ENCODE results near the gene CABCOCO1.

- PRO-cap = no peak
These were observed 2.4 kb downstream of the CCDC6 start for GRCh38 chr10:59903814-59904399.

GRCh38 chr10:59960794-59961122 lies 54.4 kb upstream of the CCDC6 start:
- PRO-cap = no peak

- PRO-cap = no peak
These were observed 239.3 kb downstream of the ANK3 start for GRCh38 chr10:60150414-60150814.

DNA sequence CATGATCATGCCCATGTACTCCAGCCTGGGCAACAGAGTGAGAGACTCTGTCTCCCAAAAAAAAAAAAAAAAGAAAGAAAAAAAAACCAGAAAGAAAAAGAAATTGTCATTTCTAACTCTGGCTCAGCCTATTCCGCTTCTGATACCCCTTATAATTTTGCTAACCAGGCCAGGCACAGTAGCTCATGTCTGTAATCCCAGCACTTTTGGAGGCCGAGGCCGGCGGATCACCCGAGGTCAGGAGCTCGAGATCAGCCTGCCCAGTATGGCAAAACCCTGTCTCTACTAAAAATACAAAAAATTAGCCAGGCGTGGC lies 213.4 kb downstream of the ANK3 start:
- PRO-cap = no peak

DNA sequence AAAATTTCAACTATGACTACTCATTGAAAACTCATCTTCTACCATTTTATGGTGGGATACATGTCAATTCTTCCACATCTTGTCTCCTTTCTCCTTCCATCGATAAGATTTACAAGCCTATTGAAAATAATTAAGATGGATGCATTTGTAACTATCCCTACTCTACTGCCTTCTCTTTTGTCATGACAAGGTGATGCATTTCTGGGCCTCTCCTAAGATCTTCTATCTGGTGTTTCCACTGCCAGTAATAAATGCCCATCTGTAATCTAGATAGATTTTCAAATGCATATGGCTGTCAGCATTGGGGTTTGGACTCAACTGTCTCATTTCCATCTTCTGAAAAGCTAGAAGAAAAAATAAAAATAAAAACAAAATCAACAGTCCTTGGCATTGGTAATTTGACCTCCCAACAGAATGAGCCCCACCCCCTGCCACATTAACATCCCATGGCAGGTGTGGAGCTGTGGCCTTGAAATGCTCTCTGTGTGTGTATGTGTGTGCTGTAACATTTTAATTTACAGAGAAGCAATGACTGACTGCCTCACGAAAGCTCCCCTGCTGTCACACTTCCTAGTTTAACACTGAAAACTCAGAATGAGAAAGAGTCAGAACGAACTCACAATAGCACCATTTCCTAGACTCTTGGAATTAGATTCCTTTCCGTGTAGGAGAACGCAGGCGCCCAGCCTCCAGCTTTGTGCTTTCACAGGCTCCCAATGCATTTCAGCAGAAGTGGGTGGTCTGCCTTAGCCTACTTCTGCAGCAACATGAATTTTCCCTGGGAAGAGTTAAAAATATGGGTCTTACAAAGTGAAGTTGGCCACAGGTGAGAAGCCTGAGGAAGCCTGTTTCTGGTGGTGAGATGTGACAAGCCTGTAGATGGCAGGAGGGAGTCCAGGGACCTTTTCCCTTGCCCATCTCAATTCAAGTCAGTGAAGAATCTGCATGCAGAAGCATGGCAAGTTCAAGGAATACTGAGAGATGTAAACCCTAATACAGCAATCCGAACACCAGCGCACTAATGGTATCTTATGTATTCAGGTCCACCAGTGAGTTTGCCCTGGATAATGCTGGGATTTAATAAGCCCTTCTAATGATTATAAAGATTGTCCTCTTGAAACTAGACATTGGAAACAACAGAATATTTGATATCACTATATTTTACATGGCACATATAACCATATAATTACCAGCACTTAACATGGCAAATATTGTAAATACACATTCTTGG lies 73.9 kb downstream of the RHOBTB1 start:
- PRO-cap = no peak

GRCh38 chr10:61211297-61211727 lies 241.9 kb downstream of the TMEM26 start:
- PRO-cap = no peak

DNA sequence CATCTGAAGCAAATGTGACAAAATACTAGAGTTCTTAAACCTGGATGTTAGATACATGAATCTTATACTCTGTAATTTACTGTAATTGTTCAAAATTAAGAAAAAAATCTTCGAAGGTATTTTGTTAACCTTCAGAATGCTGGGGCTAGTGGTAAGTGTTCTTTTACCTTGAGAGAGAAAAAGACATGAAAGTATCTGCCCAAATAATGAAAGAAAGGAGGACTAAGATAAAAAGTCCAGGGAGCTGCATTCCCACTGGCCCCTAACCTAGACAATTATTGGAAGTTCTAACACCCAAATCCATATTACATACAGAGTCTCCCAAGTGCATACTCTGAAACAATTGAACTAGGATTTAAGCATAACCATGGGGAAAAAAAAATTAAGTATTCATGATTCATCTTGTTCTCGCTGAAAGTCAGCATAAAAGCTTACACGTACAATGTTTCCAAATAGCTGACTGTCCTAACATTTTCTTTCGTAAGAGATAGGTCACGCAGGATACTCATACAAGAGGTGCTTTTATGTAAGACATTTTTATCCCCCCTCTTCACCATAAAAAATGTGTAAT lies 56.2 kb downstream of the TMEM26 start:
- PRO-cap = no peak

DNA sequence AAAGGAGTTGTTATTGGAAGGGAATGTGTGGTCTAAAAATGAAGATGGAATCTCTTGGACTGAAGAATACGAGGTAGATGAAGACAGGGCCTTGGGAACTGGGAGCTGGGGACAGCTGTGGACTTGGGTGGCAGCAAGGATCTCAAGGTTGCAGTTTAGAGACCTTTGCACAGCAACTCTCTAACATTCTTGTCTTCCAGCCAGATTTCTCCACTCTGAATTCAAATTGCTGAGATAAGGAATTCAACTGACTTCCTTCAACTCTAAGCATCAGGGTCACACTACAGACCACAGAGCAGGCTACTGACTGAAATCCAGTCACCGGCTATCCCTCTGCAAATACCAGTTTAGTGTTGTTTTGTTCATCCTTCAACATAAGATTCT lies 3.2 kb upstream of the TMEM26 start:
- PRO-cap = no peak

DNA sequence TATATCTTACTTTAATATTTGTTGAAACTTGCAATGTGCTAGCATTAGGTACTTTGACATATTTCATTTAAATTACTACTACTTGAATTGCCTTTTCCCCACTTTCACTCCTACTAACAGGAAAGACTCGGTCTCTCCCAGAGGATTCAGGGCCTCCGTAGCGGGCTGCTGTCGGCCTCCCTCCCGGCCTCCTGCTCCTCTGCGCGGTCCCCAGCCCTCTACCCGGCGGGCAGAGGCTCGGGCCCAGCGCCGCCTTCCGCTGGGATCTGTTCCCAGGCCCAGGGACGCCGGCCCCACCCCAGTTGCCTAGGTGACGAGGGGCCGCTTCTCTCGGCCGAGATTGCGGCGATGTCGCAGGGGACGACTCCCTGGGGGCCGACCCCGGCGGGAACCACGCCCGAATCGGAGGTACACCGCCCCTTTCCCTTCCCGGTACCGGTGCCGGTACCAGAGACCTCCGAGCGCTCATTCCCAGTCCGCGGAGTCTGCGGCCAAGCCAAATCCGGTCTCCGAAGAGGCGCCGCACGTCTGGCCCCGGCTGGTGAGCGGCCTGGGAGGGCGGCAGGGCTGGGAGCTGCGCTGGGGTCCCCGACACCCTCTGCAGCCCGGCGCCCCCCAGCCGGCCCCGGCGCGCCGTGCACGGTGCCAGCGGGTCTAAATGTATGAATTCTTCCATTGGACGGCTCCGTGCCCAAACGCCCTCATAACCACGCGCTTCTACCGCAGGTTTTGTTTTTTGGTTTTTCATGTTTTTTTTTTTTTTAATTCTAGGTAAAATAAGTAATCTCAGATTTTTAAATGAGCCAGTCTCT lies at the start of gene CABCOCO1:
Gene CABCOCO1 (plus strand): TSS at position 305 of the 812 bp plus-strand sequence.
- PRO-cap = bidirectional peak, plus-strand start at position 337 of the sequence, minus-strand start at position 220 of the sequence; bidirectional peak, plus-strand start at position 474 of the sequence, minus-strand start at position 530 of the sequence

GRCh38 chr10:61752765-61753232 lies 90.1 kb downstream of the CABCOCO1 start:
- PRO-cap = no peak

DNA sequence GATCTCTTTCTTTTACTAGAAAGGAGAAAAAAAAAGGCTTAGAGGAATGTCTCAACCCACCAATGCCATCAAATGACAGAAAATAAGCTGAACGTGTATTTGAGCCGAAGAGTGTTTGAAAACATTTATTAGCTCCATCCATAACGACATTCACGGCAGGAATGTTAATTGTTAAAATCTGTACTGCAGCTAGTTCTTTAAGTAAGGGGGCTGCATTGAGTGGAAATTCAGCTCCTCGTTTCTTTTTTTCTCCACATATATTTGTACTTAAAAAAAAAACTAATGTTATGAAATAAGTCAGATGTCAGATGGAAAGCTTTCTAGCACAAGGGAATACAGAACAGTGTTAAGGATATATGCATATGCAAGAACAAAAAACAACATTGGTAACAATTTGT lies 63.7 kb upstream of the ARID5B start:
- PRO-cap = no peak

- PRO-cap = no peak
These were observed 34.2 kb upstream of the ARID5B start for GRCh38 chr10:61867247-61867739.

DNA sequence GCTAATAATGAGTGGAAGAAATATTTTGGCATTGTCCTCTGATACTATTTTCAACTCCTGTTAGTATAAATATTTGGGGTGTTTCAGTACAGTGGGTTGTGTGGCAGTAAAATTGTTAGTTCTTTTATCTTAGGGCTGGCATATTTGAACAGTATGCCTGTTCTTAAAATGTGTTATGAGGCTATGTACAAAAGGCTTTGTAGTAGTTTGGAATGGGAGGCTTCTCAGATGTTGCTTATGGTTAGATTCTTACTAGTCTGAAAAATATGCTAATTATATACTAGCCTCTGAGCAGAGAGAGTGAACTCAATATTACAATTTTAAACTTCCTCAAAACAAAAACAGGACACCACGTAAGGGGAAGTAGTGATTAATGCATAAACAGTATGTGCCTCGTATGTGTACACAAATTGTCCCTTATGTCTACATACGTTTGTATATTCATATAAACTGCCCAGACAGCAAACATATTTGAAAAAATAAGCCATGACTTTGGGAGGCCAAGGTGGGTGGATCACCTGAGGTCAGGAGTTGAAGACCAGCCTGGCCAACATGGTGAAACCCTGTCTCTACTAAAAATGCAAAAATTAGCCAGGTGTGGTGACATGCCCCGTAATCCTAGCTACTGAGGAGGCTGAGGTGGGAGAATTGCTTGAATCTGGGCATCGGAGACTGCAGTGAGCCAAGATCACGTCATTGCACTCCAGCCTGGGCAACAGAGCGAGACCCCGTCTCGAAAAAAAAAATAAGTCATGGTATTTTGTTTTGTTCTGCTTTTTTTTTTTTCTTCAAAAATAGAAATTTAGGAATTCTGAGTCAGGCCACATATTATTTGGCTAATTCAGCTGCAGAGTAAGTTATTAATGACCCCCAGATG lies 115.5 kb downstream of the ARID5B start:
- PRO-cap = no peak

- PRO-cap = no peak
These were observed 118.9 kb downstream of the ARID5B start for GRCh38 chr10:62020321-62020843.

GRCh38 chr10:62037973-62038281 lies 136.4 kb downstream of the ARID5B start:
- PRO-cap = no peak

DNA sequence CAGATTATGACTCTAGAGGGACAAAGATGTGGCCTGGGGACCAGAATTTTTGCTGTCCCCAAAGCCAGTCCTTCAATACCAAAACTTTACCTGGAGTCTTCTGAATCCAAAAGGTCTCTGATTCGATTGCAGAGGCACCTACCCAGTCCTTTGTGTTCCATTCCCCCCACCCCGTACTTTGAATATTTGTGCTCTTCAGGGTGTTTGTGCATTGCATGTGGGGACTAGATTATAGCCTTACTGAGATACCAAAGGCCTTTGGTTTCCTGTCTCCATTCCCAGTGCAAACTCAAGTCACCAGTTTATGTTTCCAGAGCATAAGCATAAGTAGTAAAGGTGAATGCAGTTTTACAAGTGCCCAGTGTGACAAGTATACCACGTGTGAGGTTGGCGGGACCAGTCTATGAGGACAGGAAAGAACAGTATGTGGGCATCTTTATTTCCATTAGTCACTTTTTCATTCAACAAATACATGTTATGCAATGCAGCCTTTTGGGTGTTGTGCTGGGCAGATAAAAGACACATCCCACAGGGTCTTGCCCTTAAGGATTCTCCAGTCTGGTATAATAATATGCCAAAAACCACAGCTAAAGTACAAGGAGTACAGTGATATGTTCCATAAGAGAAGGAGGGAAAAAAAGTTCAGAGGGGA lies 146.4 kb downstream of the ARID5B start:
- PRO-cap = no peak

GRCh38 chr10:62052042-62052717 lies 150.7 kb downstream of the ARID5B start:
- PRO-cap = no peak

GRCh38 chr10:62075398-62075845 lies 173.9 kb downstream of the ARID5B start:
- PRO-cap = no peak

DNA sequence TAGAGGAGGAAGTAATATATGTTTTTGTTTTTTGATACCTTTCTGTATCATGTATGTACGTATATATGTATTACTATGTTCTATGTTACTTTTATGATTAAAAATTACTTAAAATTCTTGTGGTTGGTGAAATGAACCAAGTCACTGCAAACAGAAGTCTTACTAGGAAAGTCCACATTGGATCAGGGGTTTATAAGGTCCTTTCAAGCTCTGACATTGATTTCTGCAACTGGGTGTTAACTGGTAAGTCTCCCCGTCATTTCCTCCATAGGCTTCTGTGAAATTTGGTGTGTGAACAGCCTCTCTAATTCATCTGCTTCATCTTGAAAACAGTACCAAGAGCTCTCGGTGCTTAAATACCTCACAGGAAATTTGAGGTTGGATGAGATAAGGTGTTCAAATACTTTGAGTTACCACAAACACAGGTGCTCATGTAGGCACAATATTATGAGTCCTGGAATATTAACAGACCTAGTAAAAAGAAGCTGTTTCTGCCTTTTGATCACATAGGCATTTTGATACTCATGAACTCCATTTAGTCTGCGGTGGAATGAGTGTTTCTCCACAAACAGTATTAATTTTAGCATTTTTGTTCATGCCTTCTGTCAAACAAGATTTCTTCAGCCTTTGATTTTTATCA lies 85.3 kb downstream of the RTKN2 start:
- PRO-cap = no peak

DNA sequence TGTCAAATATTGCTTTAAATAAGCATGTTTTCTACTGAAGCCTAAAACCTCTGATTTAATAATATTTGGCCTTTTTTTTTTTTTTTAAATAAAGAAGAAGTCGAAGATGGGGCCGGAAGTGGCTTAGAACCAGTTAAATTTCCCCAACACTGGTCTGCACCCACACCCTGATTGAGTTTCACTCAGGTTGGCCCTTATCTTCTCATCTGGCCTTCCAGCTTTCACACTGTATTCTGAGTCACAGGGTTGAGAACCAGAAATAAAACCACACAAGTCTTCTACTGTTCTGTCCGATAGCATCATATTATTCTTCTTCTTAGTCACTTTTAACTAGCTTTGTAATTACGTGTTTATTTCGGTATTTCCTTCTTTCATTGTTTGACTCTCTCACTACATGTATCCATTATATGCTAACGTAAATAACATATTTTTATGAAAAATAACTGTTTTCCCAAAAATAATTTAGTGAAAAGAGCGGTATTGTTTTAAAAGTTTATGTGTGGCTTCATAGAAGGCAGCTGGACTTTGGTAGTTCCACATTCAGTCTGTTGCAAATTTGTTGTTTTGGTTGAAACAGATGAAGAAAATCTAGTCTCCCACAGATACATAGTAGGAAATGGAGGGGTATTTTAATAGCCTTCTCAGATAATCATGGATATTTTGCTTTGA lies 10.0 kb downstream of the ZNF365 start:
- PRO-cap = no peak

Data from endothelial cell (in vitro differentiated cells).